Bronchus fibroblast of lung (primary cell): ENCODE measurements around a stretch of chr11.

- RAMPAGE, long total RNA: no peak
Measured at GRCh38 chr11:68330781-68332078, 18.8 kb downstream of the LRP5 start.

DNA sequence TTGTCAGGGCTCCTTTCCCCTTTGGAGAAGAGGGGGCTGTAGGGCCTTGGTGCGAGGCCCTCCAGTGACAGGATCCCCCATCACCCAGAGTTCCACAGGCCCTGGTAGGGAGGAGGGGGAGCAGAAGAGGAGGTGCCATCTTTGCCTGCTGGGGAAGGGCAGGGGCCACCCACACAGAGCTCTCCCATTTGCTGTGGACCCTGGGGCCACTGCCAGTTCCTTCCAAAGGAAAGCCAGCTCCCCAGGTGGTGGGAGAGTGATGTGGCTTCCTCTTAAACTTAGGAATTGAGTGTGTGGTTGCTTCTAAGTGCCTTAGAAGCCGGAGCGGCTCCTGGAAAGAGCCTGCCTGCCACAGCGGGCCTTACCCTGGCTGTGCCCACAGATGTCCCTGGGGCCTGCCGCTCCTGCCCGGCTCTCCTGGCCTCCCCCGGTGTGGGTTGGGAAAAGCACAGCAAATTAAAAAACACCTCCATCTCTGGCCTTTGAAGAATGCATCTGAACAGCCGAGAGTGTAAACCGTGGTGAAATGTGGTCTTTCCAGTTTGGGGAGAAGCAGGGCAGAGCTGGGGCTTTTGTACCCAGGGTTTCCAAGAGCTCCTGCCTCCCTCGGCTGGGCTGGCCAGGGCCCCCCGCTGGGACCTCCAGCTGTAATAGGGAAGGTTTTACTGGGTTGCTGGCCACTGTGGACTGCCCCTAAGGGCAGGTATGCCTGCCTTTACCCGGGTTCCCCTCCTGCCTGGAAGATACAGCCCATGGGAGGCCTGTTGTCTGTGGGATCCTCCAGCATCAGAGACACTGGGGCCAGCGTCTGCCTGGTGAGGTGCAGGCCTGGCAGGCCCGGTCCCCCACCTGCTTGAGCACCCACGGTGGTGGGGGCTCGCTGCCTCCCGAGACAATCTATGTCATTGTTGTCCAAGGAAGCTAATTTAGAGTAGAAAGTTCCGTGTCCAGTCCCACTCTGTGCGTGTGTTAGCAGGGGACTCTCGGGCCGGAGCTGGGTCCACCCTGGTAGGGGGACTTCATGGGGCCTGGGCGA lies 30.2 kb downstream of the LRP5 start:
- RAMPAGE, long total RNA: no peak

DNA sequence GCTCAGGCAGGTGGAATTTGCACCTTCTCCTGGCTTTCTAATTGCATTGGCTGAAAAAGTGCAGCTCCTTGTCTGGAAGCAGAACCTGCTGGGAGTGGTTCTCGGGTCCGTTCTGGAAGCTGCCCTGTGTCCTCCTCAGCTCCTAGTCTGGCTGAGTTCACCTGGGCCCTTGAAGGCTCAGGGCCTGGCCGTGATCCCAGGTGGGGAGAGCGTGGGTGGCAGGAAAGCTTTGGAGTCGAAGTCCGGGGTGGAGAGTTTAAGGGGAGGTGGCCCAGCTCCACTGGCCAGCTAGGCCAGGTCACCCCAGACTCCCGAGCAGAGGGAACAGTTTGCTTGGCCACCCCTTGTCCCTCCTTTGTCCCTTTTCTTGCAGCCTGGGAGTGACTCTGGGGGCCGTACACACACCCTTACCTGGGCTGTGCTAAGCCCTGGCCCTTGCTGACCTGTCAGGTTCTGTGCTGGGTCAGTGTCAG lies 37.1 kb downstream of the LRP5 start:
- RAMPAGE, long total RNA: no peak

- RAMPAGE, long total RNA: no peak
Measured at GRCh38 chr11:68386179-68386718, 73.9 kb downstream of the LRP5 start.

GRCh38 chr11:68403356-68403827 lies 57.2 kb upstream of the PPP6R3 start:
- RAMPAGE, long total RNA: no peak

DNA sequence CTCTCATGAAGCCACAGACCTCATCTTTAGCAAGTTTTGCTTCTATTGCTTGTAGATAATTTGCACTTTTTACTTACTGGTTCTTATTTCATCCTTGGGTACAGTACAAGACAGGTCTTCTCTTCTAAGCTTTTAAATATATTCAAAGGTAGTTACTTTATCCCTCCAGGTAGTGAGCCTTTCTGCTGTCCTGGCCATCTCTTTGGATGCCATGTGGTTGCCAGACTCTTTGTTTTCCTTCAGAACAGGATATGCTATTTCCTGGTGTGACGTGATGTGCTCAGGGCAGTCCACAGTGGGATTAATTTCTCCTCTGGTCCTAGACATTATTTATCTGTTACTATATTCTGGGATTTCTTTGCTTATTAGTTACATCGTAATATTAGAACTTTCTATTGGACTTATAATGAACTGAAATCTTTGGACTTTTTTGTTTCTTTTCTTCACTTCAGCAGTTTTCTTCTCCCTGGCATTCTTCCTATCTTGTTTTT lies 63.7 kb downstream of the PPP6R3 start:
- RAMPAGE, long total RNA: no peak

DNA sequence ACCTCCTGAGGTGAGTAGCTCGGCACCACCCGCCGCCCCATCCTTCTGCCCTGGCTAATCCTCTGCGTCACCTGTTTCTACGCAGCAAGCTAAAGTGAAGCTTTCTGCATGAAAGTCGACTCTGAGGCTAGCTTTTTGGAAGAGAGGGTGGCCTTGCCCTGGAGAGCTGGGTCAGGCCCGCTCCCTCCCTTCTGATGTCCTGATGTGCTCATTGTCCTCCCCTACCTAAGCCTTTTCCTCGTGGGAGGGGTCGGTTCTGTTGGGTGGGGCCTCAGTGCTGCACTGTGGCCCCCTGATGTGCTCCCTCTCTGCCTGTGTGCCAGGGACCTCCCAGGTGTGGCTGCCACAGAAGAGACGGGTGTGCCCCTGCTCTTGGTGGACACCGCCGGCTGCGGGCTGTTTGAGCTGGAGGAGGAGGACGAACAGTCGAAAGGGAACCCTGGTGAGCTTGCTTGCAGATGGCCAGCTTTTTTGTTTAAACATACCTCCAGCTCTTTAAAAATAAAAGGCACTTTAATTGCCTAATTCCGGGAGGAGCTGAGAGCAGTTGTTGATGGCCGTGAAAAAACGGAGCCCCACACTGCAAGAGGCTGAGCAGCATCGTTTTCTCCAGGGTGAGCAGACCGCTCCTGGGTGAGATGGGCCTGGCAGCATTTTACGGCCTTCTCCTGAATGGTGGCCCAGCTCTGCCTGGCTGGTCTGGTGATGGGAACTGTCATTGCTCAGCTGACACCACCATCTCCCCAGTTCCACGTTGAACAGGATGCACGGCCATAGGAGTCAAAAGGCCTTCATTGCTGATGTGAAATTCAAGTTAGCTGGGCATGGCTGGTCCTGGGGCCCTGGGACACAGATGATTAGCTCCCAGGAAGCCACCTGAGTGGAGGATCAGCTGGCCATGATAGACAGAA lies 30.0 kb downstream of the IGHMBP2 start:
- RAMPAGE, long total RNA: no peak

- RAMPAGE, long total RNA: no peak
Measured at GRCh38 chr11:68962386-68962945, 18.3 kb downstream of the MRGPRD start.

GRCh38 chr11:69002644-69003022 lies 10.4 kb downstream of the MRGPRF start:
- RAMPAGE, long total RNA: no peak

DNA sequence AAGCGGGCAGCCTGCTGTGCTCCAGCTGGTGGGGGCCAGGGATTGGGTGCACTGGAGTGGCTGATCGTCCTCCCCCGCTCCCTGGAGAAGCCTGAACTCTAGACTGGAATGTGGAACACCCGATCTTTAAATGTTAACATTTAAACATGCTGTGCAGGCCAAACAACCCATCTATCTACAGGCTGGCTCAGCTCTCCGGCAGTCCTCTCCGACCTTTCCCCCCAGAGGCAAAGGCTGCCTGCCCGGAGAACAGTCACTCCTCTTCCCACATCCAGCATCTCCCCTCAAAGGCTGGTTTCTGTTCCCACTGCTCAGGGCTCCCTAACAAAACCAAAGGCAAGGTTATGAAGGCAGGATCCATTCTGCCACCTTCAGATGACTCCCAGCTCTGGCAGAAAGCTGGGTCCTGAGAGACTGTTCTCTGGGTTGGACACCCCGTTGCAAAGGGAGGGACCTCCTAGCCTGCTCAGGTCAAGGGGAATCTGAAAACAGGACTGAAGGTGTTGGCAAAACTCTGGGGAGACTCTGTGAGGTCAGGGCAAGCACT lies 4.9 kb downstream of the MRGPRF start:
- RAMPAGE, long total RNA: no peak

DNA sequence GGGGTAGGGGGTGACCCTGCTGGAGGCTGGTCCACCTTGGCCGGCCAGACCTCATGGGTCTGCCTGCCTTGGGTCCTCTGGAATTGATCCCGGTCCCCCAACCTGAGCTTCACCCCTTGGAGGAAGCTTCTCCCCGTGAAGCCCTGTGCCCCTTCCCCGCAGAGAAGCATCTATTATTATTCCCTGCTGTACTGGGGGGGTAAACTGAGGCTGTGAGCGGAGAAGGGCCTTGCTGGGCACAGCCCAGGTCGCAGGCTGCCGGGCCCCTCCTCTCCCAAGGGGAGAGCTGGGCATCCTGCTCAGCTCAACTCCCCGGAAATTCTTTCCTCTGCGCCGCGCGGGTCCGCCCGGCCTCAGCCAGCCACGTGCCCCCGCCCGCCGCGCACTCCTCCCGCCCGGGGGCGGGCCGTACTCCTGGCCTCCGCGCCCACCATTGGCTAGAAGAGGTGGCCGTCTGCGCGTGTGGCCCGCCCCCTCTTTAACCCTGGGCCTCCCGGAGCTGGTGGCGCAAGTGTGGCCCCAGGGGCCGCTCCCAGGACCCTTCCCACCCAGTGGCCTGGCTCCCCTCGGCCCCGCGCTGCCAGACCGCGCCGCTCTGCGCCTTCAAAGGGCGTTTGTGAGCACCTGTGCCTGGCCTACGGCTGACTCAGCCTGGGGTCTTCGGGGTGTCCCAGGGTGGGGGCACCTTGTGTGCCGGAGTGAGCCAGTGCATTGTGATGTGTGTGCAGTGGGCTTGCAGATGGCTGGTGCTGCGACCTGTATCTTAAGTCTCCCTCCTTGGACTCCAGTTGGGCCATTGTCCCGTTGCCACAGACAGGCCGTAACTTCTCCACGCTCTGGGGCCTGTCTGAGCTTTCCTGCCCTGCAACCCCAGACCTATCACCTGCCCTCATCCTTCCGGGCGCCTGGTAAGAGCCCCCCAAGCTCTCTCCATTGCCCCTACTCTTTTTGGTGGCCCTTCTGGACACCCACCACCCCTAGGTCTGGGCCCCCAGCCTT lies 2.0 kb downstream of the MRGPRF start:
- RAMPAGE, long total RNA: no peak

DNA sequence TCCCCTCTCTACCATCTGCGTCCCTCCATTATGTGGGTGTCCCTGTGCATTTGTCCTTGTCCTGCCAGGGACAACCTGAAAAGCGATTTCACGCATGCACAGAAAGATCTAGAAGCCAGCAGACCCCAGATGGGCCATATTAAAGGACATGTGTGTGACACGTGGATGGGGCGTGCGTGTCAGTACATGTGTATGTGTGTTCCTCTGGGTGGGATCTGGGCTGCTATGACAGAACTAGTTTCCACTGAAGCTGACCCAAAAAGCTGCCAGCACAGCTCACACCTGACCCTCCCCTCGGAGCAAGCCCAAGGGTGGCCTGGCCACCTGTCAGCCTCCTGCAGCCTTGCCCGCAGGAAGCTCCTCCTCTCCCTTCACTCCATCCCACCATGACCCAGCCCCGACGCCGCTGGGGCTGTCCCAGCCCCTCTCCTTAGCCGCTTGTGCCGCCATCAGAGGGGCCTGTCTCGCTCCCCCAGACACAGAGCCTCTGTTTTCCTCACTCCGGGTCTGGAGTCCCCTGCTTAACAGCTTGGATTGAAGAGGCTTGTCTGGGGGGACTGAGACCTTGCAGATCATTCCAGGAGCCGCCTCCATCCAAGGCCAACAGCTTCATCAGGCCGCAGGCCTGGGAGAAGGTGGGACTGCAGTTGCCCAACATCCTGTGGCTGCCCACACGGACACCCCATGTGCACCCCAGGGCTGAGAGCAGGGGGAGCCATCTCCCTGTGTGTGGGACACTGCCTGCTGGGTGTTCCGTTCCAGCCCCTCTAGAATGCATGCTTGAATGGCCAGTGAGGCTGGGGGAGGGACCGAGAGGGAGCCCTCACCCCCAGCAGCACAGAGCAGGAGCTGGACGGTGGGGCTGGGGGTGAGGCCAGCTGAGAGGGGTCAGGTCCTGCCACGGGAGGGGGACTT lies 875 bp downstream of the MRGPRF start:
- RAMPAGE, long total RNA: no peak

DNA sequence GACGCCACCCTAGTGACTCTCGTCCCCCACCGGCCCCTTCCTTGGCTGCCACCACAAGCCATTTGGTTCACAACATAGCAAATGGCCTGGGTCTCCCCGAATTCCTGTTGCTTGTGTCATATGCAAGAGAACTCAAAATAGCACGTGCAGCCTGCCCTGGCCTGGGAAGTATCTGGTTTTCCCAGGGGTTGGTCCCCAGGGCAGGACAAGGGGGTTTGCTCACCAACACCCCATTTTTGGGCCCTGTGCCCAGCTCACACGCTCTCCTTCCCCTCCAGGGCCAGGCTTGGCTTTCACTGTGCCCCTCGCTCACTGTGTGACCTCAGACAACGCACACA lies 12.8 kb upstream of the TPCN2 start:
- RAMPAGE, long total RNA: no peak

- RAMPAGE, long total RNA: no peak
Measured at GRCh38 chr11:69095409-69096368, 47.0 kb downstream of the TPCN2 start.

DNA sequence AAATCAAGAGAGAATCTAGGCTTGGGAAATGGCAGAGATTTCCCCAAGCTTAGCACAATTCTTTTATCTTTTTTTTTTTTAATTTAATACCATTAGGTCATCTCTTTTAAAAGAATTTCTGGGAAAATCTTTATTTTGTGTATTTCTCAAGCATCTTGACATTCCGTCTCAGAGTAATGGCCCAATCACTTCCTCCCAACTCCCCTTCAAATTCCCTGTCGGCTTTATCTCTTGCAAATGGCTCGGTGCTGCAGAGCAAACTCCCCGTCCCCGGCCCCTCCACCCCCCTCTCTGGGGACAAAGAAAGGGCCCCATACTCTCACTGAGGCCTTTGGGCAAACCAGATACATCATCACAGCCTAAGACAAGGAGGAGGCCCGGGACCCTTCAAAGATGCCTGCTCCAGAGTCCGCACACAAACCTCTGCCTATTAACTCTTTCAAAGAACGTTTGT lies 4.0 kb upstream of the SMIM38 start:
- RAMPAGE, long total RNA: no peak

- RAMPAGE, long total RNA: no peak
Measured at GRCh38 chr11:69155090-69155801, 489 bp upstream of the SMIM38 start.

DNA sequence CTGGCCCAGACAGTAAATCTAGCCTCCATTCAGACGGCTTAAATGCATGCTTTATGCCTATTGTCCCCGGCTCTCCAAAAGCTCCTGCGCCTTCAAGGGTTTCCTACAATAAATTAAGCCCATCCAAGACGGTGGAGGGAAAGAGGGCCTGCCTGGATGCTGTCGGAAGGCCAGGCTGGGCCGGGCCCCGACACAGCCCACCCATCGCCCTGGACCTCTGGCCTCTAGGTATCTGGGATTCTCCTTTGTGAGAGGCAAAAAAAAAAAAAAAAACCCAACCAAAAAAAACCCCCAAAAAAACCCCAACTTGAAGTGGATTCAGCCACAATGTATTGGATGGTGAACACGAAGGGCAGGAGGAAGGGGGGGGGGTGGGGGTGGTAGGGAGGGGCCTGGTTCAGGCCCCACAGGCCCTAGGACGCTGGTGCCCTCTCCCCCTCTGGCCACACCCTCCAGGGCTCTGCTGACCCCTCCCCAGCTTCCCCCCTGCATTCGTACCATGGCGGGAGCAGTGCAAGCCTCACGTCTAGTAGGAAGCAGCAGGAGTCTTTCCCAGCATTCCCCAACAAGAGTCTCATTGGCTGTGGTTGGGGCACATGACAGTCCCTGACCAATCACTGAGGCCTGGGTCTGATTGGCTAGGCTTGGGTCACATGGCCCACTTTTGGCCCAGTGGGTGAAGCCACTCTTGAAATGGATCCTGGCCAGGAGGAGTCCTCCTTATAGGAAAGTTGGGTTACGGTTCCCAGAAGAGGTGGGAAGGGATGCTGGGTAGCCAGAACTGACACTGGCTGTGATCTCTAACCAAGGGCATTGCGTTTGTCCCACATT lies 59.4 kb upstream of the MYEOV start:
- RAMPAGE, long total RNA: no peak

GRCh38 chr11:69277953-69278655 lies 15.9 kb upstream of the MYEOV start:
- RAMPAGE, long total RNA: no peak

GRCh38 chr11:69306301-69306510 lies 12.3 kb downstream of the MYEOV start:
- RAMPAGE, long total RNA: no peak

DNA sequence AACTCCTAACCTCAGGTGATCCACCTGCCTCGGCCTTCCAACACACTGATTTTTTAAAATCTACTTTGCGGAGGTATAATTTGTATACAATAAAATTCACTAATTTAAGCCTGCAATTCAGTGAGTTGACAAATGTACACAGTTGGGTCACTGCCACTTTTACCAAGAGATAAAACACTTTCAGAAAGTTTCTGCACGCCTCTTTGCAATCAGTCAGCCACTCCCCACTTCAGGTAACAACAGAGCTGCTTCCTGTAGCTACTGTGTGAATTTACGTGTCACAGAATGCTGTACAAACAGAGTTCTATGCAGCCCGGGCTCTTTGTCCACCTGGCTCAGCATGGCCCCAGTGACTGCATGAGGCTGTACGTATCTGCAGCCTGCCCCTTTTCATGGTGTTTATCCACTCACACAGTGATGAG lies 43.1 kb downstream of the MYEOV start:
- RAMPAGE, long total RNA: no peak